ENCODE results near the genes CSNK1D and OGFOD3.

- PRO-cap, result no peak
Observed at GRCh38 chr17:82193555-82194158, 19.0 kb downstream of the CCDC57 start.

DNA sequence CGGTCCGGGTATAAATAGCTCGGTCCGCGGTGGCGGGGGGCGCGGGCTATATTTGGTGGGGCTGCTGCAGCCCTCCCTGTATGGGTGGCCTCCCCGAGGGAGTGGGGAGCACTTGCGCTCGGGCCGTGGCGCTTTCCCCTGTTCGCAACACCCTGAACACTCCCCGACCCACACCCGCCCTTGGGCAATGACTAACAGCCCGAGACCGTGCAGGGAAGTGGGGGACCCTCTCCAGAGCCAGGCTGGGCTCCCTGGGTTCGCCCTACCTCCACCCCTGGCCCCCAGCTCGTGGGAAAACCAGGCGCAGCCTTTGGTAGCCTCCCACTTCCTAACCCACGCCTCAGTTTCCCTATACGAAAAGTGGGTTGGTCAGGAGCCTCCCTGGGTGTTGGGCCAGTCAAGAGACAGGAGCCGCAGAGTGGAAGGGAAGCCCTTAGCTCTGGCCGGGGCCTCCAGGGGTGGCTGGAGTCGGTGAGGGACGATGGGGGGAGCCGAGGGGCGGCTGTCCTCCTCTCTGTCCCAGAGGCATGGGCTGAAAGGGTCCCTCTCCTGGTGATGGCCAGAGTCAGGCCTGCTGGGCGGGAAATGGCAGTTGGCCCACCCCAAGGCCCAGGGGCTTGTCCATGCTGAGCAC lies 706 bp downstream of the SLC16A3 start:
- PRO-cap, result no peak

- PRO-cap, result no peak
Observed at GRCh38 chr17:82237986-82238256, 9.1 kb downstream of the SLC16A3 start.

- PRO-cap, result no peak
Observed at GRCh38 chr17:82242703-82243381, 14.0 kb downstream of the SLC16A3 start.

DNA sequence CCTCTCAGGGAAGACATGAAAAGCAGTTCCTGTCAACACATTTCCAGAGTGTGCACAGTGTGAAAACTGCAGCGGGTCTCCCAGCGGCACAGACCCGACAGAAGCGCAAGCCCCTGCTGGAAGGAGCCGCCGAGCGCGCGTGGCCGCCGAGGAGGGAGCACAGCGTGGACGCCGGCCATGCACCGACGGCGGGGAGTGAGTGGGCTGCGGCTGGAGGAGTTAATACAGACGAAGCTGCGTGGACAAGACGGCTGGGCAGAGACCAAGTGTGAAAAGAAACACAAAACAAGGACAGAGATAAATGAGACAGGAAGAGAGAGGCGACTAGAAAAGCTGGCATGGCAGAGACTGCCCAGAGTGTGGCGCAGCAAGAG lies 16.3 kb downstream of the SLC16A3 start:
- PRO-cap, result no peak

GRCh38 chr17:82245538-82246346 lies 16.9 kb downstream of the SLC16A3 start:
- PRO-cap, result no peak

GRCh38 chr17:82250600-82250854 lies 21.7 kb downstream of the SLC16A3 start:
- PRO-cap, result no peak

DNA sequence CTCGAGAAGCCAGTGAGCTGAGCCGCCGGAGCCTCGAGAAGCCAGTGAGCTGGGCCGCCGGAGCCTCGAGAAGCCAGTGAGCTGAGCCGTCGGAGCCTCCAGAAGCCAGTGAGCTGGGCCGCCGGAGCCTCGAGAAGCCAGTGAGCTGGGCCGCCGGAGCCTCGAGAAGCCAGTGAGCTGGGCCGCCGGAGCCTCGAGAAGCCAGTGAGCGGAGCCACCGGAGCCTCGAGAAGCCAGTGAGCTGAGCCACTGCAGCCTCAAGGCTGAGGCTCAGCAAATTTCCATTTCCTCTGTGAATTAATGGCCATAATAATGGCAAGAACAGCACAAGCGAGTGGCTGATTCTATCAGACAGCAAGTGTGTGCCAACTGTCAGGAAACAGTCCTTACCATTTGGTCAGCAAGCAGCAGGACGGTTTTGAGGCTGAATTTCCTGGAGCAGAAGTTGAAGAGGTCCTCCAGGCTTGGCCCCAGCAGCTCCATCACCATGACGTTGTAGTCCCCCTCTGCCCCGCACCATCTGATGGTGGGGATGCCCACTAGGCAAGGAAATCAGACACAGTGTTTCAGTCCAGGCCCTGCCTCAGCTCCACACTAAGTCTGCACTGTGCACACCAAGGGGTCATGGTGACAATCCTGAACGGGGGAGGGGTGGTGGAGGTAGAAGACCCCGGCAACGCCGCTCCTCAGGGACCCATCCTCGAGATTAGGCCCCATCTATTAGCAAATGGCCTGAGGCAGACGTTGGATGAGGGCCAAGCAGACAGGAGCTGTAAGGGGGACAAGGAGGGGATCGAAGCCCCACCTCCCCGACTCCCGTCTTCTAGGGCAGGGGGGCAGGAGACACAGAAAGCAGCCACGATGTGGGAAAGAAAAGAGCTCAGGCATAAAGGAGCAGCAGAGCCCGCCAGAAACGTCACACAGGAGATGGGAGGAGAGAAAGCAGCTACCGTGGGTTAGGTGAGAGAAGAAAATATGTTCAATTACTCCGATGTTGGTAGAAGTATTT lies 18.2 kb downstream of the CSNK1D start:
- PRO-cap, result no peak

- PRO-cap, result no peak
Observed at GRCh38 chr17:82261842-82262295, 11.6 kb downstream of the CSNK1D start.

DNA sequence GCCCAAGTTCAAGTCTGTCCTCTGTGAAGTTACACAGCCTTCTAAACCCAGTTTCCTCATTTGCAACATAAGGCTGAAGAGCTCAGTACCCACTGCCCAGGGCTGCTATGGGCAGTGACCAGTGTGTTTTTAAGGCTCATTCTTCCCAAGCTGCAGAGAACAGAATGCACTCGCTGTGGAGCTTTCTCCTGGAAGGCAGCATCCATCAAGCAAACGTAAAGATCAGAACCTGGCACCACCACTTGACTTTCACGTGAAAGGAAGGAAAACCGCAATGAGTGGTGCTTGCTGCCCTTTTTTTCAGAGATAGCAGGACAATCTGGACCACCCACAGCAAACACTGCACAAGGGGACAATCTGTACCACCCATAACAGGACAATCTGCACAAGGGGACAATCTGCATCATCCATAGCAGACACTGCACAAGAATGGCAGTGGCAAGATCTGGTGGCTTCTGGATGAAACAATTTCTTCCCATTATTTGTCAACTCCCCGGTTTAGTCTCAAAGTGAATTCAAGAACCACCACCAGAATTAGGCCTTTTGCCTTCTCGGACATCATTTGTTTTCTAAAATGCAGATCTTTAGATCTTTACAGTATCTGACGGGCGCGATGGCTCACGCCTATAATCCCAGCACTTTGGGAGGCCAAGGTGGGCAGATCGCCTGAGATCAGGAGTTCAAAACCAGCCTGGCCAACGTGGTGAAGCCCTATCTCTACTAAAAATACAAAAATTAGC lies 11.0 kb downstream of the CSNK1D start:
- PRO-cap, result no peak

- PRO-cap, result unidirectional peak, minus-strand start at chr17:82273431; bidirectional peak, plus-strand start at chr17:82273778, minus-strand start at chr17:82273700
Observed at GRCh38 chr17:82273042-82273893, at the start of gene CSNK1D. Gene CSNK1D (minus strand): TSS chr17:82273700.

DNA sequence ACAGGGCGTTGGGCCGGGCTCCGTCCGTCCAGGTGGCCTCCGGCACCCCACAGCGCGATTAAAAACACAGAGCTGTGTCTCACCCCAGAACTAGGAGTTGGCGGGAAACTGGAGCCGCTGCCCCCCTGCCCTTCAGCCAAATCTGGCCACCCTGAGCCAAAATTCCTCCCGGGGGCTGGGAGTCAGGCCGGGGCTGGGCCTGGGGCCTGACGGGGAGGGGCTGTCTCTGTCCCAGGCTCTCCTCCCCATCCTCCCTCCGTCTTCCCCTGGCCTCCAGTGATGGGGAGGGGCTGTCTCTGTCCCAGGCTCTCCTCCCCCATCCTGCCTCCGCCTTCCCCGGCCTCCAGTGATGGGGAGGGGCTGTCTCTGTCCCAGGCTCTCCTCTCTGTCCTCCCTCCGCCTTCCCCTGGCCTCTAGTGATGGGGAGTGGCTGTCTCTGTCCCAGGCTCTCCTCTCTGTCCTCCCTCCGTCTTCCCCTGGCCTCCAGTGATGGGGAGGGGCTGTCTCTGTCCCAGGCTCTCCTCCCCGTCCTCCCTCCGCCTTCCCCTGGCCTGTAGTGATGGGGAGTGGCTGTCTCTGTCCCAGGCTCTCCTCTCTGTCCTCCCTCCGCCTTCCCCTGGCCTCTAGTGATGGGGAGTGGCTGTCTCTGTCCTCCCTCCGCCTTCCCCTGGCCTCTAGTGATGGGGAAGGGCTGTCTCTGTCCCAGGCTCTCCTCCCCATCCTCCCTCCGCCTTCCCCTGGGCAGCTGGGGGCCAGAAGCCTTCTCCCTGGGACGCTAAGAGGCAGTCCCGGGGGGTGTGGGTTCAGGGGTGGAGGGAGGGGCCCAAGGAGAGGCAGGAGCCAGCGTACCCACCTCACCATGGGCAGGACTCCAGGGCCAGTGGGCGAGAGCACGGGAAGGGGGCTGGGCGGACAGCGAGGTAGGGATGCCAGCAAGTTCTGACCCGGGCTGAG lies 14.5 kb downstream of the UTS2R start:
- PRO-cap, result no peak

DNA sequence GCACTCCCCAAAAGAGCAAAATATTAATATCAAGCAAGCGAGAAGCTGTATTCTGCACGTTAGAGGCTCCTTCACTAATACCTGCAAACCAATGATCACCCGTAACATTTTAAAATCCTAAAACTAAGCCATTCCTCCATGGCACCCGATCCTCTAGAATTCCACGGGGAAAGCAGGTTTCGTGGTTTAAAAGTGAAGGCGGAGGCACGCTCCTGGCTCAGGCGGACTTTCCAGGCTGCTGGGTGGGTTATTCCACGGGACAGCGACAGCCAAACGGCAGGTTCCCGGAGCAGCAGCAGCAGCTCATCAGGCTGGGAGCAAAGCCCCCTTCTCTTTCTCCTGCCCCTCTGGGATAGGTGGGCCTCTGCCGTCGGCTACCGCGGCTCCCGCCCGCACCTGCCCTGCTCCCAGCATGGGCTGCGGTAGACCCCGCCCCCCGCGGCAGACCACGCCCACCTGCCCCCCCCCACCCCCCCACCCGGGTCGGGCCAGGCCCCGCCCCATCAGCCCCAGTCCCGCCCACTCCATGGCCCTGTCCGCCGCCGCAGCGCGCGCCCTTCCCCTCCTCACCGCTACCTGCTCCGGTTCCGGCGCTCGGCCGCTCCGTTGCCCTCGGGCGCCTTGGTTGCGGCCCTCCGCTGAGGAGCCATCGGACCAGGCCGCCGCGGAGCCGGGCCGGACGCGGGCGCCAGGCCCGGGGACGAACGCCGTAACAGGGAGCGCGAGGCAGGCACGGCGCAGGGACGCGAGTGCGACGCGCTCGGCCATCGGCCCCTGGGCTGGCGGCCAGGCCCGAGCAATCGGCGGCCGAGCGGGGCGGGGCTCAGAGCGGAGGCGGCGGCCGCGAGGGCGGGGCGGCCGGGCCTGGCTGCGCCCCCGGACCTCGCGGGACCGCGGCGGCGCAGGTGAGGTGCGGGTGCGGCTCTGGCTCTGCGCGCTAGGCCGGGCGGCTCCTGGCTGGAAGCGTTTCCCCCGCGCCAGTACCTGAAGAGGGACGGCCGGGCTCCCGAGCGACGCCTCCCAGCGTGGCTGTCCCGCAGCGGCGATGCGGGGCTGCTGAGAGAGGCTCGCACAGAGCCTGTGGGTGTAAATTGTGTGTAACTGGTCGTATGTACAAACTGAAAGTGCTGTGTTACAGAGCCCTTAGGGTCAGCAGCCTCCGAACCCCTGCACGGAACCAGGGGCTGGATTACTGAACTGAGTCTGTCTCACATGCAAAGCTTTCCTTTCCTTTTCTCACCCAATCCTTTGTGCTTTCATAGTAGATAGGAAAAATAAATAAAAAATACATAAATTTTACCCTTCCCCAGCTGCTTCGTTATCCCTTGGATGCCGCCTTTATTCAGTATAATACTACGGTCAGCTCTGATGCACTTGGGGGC lies at the start of gene OGFOD3:
OGFOD3 (minus strand) TSS at position 751 of the 1,382 bp plus-strand sequence.
- PRO-cap, result unidirectional peak, plus-strand start at position 512 of the sequence; bidirectional peak, plus-strand start at position 886 of the sequence, minus-strand start at position 751 of the sequence

GRCh38 chr17:82496913-82497520 lies 22.5 kb upstream of the FOXK2 start:
- PRO-cap, result bidirectional peak, plus-strand start at chr17:82497327, minus-strand start at chr17:82497256

DNA sequence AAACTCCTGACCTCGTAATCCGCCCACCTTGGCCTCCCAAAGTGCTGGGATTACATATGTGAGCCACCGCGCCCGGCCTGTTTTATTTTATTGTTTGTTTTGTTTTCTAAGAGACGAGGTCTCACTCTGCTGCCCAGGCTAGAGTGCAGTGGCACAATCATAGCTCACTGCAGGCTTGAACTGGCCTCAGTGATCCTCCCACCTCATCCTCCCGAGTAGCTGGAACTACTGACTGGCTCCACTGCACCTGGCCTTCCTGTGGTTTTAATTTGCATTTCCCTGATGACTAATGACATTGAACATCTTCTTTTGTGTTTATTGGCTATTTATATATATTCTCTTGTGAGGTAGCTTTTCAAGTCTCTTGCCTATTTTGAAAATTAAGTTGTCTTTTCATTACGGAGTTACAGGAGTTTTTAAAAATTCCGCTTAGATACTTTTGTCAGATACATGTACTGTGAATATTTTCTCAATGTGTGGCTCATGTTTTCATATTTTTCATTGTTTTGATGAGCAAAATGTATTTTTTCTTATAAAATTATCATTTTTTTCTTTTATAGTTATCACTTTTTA lies 13.0 kb upstream of the FOXK2 start:
- PRO-cap, result no peak

DNA sequence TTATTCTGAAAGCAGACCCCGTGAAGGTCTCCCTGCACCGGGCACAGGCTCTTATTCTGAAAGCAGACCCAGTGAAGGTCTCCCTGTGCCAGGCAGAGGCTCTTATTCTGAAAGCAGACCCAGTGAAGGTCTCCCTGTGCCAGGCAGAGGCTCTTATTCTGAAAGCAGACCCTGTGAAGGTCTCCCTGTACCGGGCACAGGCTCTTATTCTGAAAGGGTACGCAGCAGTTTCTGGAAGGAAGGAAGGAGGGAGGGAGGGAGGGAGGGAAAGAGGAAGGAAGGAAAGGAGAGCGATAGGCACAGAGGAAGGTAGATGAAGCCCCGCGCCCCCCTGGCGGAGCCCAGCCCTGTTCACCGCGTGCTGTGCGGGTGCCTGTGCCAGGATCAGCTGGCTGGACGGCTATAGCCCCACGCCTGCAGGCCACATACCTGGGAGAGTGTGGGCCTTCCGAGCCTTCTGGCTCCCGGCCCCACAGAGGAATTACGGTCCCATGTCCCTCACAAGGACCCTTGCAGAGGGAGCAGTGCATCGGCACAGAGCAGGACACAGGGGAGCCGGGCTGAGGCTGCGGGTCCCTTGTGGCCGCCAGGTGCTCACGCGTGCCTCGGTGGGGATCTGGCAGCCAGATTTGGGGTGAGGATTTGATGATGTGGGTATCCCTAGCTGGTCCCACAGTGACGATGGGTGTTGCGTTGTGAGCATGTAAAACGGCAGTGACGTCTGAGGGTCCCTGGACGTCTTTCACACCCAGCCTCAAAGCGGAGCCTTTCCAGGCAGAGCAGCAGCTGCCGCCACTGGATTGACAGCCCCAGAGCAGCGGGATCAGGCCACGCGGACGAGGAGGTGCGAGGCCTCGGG lies 54.9 kb downstream of the WDR45B start:
- PRO-cap, result no peak

GRCh38 chr17:82743672-82744029 lies 8.2 kb upstream of the TBCD start:
- PRO-cap, result no peak

DNA sequence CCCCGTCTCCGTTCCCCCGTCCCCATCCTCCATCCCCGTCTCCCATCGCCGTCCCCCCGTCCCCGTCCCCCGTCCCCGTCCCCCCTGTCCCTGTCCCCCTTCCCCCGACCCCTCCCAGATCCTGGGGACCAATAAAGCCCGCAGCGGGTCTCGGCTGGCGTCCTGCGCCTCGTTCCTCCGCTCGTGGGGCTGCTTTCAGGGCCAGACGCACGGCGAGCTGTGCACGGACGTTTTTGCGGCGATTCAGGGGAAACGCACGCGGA lies 896 bp upstream of the TBCD start:
- PRO-cap, result no peak

DNA sequence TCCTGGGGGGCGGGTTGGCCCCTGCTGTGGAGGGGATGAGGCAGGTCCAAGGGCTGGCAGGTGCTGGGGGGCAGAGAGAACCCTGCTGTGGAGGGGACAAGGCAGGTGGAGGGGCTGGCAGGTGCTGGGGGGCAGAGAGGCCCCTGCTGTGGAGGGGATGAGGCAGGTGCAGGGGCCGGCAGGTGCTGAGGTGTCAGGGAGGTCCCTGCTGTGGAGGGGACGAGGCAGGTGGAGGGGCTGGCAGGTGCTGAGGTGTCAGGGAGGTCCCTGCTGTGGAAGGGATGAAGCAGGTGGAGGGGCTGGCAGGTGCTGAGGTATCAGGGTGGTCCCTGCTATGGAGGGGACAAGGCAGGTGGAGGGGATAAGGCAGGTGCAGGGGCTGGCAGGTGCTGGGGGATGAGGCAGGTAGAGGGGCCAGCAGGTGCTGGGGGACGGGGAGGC lies 31.2 kb downstream of the ZNF750 start:
- PRO-cap, result unidirectional peak, minus-strand start at position 299 of the sequence

- PRO-cap, result no peak
Observed at GRCh38 chr17:82814121-82814519, 25.7 kb downstream of the ZNF750 start.